MCF 10A (cell line): Measurements from ENCODE around the genes RIPOR1 and PSKH1.

- PRO-cap = no peak
- RRBS = under 1% methylated on average over 3 of the region's 28 CpGs
These were observed 605 bp upstream of the HSD11B2 start for GRCh38 chr16:67430328-67430704.

DNA sequence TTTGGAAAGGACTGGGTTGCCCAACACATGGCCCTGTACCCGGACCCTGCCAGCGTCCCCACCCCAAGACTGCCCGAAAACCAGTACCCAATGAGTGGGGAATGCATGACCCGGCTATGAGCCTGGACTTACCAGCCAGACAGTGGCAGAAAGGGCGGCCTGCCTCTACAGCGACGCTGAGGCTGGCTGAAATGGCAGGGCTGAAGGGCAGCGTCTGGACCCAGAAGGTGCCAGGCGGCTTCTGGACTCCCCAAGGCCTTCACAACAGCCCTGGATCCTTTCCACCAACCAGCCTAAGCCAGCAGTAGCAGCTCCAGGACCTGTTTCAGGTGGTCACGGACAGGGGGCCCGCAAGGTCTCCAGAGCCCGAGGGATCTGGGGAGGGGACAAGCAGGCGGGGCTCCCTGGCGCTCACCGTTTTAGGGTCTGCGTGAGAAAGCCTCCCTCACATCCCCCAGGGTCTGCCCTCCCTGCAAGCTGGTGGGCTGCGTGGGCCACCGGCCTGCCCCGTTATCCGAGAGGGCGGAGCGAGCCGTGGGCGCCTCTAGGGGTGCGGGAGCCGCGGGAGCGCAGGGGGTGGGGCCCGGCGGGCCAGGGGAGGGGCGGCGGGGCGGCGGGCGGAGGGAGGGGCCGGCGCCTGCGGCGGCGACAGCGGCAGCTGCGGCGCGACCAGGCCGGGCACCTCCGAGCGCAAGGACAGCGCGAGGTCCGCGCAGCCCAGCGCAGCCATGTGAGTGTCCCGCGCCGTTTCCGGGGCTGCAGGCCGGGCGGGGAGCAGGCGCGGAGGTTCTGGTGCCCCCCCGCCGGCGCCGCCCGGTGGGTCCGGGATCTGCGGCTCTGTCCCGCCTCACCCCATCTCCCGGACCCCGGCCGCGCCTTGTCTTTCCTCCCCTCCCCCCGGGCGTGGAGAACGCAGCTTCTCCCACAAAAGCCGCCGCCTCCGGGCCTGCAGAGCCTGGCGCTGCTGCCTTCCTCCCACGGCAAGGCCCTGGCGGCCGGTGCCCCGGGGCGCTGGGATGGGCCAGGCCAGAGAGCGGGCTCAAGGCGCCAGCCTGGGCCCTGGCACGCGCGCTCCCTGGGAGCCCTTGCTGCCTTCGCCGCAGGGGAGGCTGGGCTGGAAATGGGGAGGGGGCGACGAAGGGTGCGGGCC, at the start of gene RIPOR1:
Gene RIPOR1 (plus strand): TSS at position 645 of the 1,150 bp plus-strand sequence.
- PRO-cap = bidirectional peak, plus-strand start at position 648 of the sequence, minus-strand start at position 750 of the sequence
- RRBS = 9% methylated on average over 49 of the region's 94 CpGs

DNA sequence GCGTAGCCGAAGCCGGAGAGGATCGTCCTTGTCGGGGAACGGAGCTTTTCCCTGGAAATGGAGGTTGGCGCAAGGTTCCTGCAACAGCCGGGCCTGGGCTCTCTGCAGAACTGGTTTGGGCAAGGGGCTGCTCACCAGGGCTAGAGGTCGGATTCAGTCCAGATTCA, 701 bp downstream of the RIPOR1 start:
- PRO-cap = no peak
- RRBS = 1% methylated on average over 6 of the region's 9 CpGs

DNA sequence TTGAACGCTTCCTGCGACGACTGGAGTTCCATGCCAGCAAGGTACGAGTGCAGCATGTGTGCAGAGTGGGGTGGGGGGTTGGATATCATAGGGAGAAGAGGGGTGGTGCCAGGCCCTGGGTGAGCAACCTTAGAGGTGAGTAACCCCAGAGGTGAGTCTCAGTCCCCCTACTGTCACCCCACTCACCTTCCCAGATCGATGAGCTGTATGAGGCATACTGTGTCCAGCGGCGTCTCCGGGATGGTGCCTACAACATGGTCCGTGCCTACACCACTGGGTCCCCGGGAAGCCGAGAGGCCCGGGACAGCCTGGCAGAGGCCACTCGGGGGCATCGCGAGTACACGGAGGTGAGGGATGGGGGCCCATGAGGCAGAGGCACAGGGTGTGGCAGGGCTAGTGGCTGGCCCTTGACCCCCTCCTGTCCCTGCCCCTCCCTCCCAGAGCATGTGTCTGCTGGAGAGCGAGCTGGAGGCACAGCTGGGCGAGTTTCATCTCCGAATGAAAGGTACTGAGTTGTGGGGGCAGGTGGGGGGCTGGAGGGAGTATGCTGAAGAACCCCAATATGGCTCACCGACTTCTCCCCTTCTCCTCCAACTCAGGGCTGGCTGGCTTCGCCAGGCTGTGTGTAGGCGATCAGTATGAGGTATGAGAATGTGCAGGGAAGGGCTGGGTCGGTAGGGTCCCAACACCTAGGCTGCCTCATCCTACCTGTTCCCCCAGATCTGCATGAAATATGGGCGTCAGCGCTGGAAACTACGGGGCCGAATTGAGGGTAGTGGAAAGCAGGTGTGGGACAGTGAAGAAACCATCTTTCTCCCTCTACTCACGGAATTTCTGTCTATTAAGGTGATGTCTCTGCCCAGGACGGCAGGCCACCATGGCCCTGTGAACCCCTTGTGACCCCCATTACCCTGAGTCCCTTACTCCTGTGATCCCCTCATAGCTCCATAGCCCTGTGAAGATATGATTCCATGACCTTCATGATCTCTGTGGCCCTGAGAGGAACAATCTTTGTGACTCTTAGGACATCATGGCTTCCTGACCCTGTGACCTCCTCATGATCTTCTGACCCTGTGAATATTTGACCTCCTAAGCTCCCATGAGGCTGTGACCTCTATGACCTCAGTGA, 11.6 kb downstream of the RIPOR1 start:
- PRO-cap = no peak
- RRBS = no CpG with 5 or more reads among the region's 29 CpGs

GRCh38 chr16:67541248-67542374, 13.0 kb downstream of the RIPOR1 start:
- PRO-cap = no peak
- RRBS = no CpG with 5 or more reads among the region's 15 CpGs

GRCh38 chr16:67545432-67546122, 16.7 kb upstream of the CTCF start:
- PRO-cap = no peak
- RRBS = no CpG with 5 or more reads among the region's 20 CpGs

- PRO-cap = no peak
- RRBS = 90% methylated on average over 4 of the region's 10 CpGs
These were observed 1.8 kb downstream of the ENKD1 start for GRCh38 chr16:67664678-67665282.

DNA sequence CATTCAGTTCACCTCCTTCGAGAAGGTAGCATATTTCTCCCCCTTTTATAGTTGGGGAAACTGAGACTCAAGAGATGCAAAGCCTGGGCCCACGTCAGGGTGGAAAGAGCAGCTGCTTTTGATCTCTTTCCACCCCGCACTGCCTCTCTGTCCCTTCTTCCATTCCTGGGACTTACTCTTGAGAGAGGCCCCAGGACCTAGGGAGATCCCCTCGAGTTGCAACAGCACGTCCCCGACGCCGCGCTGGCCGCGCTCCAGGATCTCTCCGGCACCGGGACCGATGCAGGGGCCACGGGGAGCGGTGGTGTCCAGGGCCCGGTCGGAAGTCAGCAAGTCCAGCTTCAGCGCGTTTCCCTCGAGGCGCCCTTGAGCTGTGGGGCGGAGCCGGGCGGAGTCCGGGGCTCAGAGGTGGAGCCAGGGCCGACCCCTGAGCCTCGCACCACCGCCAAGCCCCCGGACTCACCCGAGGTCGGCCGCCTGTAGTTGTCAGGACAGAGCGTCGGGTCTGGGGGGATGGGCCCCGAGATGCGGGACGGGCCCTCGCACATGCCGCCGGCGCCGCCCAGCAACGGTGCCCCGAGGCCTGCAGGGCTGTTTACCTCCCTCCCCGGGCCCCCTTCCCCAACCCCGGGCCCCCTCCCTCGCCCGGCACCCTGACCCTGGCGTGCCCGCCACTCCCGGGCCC, 513 bp downstream of the ENKD1 start:
- PRO-cap = bidirectional peak, plus-strand start at position 405 of the sequence, minus-strand start at position 328 of the sequence
- RRBS = 24% methylated on average over 31 of the region's 52 CpGs

GRCh38 chr16:67674655-67675401, 8.2 kb downstream of the C16orf86 start:
- PRO-cap = no peak
- RRBS = no CpG with 5 or more reads among the region's 21 CpGs

DNA sequence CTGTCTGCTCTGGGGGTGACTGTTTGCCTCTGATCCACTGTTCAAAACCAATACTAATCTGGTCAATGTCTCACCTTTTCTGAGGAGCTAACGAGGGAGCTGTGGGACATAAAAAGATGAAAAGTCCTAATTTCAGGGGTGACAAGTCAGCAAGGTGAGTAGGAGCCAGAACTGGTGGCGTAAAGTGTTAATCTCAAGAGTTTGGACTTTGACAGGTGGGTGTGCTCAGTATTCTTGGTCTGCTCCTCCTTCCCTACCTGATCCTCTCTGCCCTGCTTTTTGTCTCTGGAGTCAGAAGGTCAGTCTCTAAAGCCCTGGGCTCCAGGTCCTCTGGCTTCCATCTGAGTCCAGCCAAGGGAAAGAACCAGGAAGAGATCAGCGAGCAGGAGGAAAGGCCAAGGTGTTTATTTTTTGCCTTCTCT, 21.4 kb downstream of the GFOD2 start:
- PRO-cap = no peak
- RRBS = no CpG with 5 or more reads among the region's 3 CpGs

GRCh38 chr16:67881472-67882291, 3.0 kb upstream of the NRN1L start:
- PRO-cap = no peak
- RRBS = no CpG with 5 or more reads among the region's 24 CpGs

- PRO-cap = bidirectional peak, plus-strand start at chr16:67893265, minus-strand start at chr16:67893068; bidirectional peak, plus-strand start at chr16:67893503, minus-strand start at chr16:67893499; bidirectional peak, plus-strand start at chr16:67893753, minus-strand start at chr16:67893742
- RRBS = under 1% methylated on average over 27 of the region's 89 CpGs
These were observed at the start of gene PSKH1 for GRCh38 chr16:67893140-67894188. TSS of gene PSKH1 (plus strand) at chr16:67893254.

GRCh38 chr16:67907400-67907797, 14.3 kb downstream of the PSKH1 start:
- PRO-cap = no peak
- RRBS = no CpG with 5 or more reads among the region's 6 CpGs

DNA sequence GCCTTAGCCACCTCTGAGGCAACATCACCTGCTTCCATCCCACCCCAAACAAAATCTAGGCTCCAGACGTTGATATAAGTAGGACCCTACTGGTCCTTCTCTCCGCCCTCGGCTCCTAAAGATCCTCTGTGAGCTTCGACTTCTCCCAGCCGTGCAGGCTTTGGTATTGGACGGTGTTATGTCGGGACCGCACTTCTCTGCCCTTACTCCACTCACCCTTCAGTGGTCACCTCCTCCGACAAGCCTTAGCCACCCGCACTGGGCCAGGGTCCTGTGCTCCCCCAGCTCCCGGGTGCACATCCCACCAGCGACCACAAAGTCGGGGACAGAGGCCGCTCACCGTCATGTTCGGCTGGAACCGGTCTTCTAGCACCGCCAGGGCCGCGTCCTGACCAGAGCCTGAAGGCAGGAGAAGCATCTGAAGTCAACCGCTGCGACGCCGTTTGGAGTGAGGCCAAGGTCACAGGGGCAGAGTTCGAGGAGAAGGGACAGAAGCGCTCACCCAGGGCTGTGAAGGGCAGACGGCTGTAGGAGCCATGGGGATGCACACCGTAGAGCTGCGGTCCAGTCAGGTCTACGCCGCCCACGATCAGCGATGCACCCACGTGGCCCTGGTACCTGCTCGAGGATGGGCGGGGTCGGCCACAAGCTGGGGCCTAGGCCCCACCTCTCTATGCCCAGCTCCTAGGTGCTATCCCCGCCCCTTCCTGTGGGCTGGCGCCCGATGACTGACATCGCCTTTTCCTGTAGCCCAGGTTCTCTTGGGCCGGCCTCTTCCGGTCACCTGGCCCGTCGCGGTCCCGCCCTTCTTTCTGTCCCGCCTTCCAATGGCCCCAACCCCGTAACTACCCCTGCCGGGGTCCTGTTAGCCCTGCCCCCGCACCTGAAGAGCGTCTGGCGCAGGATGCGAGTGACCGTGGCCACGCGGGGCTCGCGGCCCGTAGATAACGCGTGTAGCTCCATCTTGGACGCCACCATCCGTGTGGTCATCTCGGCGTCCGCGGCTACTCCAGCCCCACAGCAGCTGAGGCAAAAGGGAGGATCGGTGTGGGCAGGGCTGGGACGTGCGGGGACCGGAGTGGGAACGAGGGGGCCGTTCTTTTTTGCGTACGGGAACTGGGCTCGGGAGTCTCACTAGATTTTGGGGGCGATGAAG, 1.2 kb downstream of the PSMB10 start:
- PRO-cap = bidirectional peak, plus-strand start at position 430 of the sequence, minus-strand start at position 368 of the sequence; bidirectional peak, plus-strand start at position 893 of the sequence, minus-strand start at position 594 of the sequence
- RRBS = 2% methylated on average over 14 of the region's 78 CpGs

GRCh38 chr16:67966233-67966674, 2.2 kb downstream of the SLC12A4 start:
- PRO-cap = bidirectional peak, plus-strand start at chr16:67966420, minus-strand start at chr16:67966358
- RRBS = no CpG with 5 or more reads among the region's 3 CpGs

- PRO-cap = no peak
- RRBS = no CpG with 5 or more reads among the region's 5 CpGs
These were observed 3.4 kb downstream of the DPEP2 start for GRCh38 chr16:67995888-67996197.

DNA sequence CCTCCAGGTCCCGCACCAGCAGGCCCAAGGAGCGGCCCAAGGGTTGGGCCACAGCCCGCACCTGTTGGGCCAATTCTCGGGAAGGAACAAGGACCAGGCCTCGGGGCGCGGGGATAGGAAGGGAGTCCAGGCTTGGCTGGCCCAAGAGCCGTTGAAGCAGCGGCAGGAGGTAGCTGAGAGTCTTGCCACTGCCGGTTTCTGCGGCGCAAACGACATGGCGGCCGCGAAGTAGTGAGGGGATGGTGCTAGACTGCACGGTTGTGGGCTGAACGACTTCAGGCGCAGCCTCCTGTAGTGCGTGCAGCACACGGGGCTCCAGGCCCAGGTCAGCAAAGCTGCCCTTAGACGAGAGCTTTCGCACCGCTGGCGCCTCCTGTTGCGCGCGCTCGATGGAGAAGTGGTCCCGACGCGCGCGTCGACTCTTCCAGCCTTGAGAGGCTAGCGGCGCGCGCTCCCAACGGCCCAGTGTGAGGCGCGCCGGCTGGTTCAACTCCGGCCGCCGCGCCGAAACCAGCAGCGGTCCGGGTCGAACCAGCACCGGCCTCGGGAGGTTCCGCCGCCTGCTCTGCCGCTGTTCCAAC, 454 bp downstream of the DDX28 start:
- PRO-cap = bidirectional peak, plus-strand start at position 379 of the sequence, minus-strand start at position 233 of the sequence
- RRBS = 0% methylated on average over 5 of the region's 56 CpGs

DNA sequence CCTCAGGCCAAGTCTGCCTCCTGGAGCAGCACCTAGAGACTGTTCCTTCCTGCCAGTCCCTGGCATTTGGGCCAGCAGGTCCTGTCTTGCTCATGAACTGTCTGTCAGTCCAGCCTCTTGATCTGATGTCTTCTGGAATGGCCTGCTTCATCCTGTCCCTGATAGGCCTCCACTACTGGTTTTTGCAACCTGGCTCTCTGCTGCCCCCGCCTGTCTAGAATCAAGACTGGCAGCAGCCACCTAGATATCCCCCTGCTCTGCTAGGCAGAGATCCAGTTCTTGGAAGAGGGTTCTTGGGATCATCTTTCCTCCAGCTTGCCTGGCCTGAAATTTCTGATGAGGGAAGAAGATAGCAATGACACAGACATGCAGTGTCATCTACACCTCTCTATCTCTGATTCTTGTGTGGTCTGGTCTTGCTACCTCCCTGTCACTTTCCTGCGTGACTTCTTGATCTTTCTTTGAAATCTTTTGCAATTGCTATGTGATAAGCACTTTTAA, 20.4 kb upstream of the NFATC3 start:
- PRO-cap = no peak
- RRBS = no CpG with 5 or more reads among the region's 2 CpGs

GRCh38 chr16:68229284-68230112, 6.4 kb downstream of the ESRP2 start:
- PRO-cap = no peak
- RRBS = no CpG with 5 or more reads among the region's 7 CpGs

GRCh38 chr16:68252424-68252900, 7.3 kb downstream of the PLA2G15 start:
- PRO-cap = no peak
- RRBS = no CpG with 5 or more reads among the region's 4 CpGs